Mesangial cell (primary cell): ENCODE measurements around a stretch of chr9.

DNA sequence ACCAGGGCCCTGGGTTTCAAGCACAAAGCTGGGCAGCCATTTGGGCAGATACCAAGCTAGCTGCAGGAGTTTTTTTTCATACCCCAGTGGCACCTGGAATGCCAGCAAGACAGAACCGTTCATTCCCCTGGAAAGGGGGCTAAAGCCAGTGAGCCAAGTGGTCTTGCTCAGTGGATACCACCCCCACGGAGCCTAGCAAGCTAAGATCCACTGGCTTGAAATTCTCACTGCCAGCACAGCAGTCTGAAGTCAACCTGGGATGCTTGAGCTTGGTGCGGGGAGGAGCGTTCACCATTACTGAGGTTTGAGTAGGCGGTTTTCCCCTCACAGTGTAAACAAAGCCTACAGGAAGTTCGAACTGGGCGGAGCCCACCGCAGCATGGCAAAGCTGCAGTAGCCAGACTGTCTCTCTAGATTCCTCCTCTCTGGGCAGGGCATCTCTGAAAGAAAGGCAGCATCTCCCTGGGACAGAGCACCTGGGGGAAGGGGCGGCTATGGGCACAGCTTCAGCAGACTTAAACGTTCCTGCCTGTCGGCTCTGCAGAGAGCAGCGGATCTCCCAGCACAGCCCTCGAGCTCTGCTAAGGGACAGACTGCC is 34.8 kb upstream of the CEP78 start:
- RAMPAGE, long total RNA = no peak

GRCh38 chr9:78295965-78296709 is 788 bp upstream of the PSAT1 start:
- RAMPAGE, long total RNA = no peak

DNA sequence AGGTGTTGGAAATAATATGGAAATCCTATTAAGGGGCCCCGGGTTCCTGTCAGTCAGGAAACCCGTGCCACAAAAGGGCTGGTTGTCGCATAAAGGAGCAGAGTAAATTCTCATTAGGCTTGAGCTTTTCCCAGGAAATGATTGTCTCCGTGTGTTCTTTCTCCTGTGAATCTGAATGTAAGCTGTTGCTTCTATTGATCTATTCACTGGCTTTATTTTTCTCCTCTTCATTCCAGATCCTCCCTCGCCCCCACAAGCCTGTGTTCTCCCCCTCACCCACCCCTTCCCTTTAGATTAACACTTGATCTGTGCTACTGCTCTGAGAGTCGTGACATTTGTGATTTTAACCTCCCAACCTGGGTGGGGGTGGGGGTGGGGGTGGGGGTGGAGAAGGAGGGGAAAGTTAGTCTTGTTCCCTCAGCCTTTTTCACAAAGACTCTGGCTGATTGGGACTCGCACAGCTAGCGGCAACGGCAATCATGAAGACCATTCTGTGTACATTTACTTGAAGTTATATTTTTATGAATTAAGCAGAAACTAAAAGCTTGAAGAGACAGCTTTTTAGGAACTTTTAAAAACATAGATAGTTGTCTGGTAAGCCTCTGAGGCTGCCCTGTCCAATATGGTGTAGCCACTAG is 91.0 kb downstream of the TLE4 start:
- RAMPAGE, long total RNA = no peak

DNA sequence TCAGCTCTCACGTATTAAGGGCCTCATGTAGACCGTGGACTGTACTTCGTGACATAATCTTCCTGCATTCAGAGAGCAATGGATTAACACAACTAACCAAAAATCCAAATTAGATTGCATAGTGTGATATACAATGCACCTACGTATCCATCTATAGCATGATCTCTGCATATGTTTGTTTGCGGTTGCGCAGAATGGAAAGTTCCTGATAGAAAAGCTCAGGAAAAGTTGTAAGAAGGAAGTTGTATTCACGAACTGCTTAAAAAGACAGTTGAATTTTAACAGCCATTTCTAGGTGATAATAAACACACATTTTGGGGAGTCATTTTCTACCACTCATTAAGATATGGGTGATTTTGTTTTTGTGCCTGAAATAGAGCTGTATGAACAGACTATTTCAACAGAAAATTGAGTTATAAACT is 869.0 kb downstream of the TLE4 start:
- RAMPAGE, long total RNA = no peak

DNA sequence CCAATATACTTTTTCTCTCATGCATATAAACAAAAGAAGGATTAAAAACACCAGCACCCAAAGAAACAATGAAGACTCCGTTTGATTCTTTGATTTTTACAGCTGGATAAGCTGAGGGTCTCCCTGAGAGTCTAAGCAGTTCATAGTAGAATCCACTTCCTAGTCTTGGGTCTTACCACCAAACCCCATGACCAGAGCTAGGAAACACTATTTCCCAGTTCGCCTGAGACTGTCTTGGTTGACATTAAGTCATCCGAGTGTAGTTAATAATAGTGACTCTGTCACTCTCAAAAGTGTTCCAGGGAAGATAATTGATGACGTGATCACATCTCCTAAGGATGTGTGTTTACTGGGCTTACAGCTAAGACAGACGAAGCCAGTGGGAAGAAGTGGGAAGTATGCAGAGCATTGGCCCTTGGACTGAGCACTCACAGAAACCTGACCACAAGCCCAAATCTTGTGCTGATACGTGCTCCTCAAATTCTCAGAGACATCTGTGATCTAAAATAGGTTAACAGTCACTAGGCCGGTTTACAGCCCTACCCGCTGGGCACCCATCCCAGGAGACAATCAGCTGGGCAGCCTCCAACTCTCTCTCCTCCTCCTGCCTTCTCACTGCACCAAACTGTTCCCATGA is 316.7 kb downstream of the TLE1 start:
- RAMPAGE, long total RNA = no peak

DNA sequence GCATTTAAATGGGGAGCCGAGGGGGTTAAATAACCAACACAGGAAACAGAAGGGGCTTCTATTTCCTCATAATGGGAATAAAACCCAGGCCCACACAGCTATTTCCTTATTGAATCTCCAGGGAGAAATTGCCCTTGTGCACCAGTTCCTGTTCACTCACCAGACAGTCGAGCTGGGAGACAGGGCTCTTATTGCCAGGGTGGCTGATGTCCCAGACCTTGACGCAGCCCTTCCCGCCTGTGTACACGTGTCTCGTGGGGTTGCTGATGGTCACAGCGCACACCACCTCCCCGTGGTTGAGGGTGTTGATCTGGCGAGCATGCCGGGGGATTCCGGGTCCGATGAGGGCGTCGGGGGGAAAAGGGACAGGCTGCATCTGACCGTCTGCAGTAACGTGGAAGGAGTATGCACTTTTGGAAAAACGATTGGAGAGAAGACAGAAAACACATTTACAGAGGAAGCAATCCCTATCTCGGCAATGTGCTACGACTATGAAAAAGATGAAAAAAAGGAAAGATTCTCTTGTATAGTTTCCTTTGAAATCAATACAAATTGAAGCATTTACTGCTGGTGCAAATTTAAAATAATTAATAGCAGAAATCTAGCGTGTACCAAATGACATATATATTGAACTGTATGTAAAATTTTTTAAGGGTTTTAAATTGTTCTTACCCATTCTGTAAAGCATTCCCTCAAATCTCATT is 96.3 kb downstream of the TLE1 start:
- RAMPAGE, long total RNA = no peak

- RAMPAGE, long total RNA = no peak
These were observed 91.2 kb downstream of the TLE1 start for GRCh38 chr9:81597947-81598741.

GRCh38 chr9:81633724-81634431 is 55.5 kb downstream of the TLE1 start:
- RAMPAGE, long total RNA = no peak

- RAMPAGE, long total RNA = no peak
These were observed 926 bp downstream of the TLE1 start for GRCh38 chr9:81688461-81688781.

DNA sequence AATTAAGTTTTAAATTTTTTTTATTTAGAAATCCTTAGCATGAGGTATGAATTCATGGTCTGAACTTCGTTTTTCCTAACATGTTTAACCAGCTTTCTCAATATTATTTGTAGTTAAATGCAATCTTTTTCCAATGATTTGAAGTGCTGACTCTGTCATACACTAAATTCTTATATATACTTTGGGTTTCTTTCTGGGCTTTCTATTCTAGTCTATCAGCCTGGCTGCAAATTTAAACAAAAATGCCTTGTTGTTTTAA is 108.1 kb upstream of the TLE1 start:
- RAMPAGE, long total RNA = no peak

- RAMPAGE, long total RNA = no peak
These were observed 51.2 kb upstream of the SPATA31D4 start for GRCh38 chr9:81877082-81877338.

GRCh38 chr9:82091627-82092035 is 103.1 kb downstream of the SPATA31D1 start:
- RAMPAGE, long total RNA = no peak

- RAMPAGE, long total RNA = no peak
These were observed 305.5 kb downstream of the RASEF start for GRCh38 chr9:82757166-82758163.

GRCh38 chr9:83327172-83327577 is 211.0 kb downstream of the FRMD3 start:
- RAMPAGE, long total RNA = no peak

DNA sequence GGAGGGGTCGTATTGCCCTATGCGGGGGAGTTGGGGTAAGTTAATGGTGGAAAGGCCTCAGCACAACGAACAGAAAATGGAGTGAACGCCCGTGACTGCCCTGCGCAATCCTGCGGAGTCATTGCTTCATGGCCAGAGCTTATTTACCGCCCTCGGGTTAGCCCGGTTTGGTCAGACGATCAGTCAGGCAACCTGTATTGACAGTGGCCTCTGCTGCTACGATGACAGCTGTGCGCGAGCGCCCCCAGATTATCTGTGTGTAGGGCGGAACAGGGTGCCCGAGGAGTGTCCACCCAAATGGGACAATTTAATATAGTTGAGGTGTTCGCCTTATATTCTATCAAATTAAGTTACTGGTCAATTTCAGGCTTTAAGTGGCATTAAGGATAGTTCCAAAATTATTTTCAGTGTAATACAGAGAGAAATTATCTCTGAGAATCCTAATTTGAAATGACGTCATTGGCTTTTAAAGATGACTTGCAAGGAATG is 778 bp upstream of the UBQLN1 start:
- RAMPAGE, long total RNA = no peak

- RAMPAGE, long total RNA = no peak
These were observed 30.0 kb upstream of the UBQLN1 start for GRCh38 chr9:83737777-83738101.

DNA sequence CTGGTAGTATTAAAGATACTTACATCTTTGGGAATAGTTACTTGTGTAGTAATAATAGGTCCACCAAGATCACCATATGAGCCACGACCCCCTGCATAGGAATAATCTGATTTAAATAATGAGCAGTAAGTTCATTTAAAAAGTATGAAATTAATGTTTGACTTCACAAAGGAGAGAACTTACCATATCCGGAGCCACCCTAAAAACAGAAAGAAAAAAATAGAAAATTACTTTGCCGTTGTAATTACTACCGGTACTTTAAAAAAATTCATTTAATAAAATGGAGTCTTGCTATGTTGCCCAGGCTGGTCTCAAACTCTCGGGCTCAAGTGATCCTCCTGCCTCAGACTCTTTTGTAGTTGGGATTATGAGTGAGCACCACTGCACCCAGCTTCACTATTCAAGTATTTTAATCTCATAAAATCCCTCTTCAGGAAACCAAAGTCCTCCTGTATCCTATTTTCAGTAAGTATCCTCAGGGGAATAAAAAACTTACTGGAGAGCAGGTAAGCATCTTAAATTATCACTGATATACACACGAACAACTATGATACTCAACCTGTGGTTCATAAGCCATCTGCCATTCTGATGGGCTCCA is 9.2 kb downstream of the HNRNPK start:
- RAMPAGE, long total RNA = no peak

DNA sequence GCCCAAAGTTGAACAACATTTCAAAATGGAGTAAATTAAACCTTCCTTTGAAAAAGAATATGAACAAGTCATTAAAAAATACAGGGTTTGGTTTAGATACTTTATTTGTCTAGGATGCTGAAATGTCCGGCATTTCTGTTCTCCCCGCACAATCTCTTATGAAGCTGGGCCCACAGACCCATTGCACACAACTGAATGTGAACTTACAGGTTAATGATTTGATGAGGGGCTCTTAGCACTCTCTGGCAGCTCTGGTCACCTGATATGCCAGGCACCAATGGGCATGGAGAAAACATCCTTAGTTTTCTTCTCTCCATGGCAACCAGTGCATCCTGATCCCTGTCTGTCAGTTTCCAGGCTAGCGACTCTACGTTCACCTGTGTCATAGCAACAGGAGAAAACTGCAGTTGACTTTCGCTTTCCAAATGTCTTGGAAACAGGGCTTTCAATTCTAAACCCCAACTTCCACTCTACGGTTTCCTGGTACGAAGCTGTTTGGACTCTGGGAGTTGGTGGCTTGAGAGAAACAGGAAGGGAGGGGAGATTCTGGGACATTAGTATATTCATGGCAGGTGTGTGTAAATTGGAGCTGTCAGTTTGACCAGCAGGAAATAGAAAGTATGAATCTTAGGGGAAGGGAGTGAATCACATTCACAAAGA is 74.5 kb downstream of the SLC28A3 start:
- RAMPAGE, long total RNA = no peak

DNA sequence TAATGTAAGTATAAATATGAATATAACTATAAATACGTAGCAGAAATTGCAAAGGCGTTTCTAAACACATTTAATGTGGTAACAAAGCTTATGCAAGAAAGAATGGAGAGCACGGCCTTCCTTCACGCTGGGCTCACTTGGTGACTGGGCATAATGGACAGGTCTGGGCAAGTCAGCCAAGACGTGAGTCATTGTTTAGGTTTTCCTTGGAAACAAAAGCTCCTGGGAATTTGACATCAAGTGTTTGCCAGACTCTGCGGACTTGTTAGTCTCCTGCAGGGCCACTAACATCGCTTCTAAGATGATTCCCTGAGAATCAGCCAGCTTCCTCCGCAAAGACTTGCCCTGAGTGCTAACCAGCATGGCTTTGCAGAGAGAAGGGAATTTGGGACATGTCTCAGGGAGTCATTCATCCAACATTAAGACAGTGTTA is 182.4 kb downstream of the NTRK2 start:
- RAMPAGE, long total RNA = no peak

GRCh38 chr9:85940673-85940976 is 321 bp upstream of the NAA35 start:
- RAMPAGE, long total RNA = no peak